ENCODE results near the genes PCID2, CUL4A, TFDP1 and ATP4B.

GRCh38 chr13:113208541-113209209, at the start of gene PCID2:
PCID2 (minus strand) TSS chr13:113208669.
- PRO-cap, 10 experiments, result peak in 10 of 10 experiments; most common plus-strand start chr13:113209108 (in 10); most common minus-strand start chr13:113208963 (in 9)

DNA sequence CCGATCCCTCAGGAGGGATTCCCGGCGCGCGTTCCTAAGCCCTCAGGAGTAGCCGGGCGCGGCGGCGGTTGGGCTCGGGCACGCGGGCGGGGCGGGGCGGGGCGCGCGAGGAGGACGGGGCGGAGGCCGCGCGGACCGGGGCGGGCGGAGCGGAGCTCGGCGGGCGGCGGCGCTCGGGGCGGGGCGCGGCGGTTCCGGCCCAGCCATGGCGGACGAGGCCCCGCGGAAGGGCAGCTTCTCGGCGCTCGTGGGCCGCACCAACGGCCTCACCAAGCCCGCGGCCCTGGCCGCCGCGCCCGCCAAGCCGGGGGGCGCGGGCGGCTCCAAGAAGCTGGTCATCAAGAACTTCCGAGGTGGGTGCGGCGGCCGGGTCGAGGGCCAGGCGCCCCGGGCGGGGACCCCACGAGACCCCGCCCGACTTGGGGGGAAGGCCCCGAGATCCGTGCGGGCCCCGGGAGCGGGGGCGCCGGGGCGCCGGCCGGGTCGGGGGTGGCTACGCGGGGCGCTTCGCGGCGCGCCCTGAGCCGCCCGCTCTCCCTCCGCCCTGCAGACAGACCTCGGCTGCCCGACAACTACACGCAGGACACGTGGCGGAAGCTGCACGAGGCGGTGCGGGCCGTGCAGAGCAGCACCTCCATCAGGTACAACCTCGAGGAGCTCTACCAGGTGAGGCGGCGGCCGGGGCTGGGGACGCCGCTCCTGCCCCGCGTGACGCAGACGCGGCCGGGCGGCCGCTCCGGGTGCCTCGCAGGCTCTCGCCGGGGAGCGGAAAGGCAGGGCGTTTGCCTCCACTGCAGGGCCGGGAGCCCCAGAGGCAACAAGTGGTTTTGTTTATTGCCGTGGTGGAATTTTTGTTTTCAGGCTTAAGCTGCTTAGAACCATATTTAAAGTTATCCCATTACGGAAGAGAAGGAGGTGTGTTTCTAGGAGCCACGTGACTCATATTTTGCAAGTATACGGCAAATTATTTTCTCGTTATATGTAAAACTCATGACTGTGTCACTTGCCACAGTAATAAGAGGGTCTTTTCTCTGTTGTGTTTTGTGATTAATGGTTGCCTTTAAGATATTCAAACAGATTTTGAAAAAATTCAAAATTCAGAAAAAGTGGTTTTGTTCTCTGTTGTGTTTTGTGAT, at the start of gene CUL4A:
Gene CUL4A (plus strand): TSS at position 191 of the 1,136 bp plus-strand sequence.
- PRO-cap, 10 experiments, result peak in 10 of 10 experiments; most common plus-strand start position 716 of the sequence (in 10); most common minus-strand start position 570 of the sequence (in 6)

- PRO-cap, 10 experiments, result no peak in any of the 10 experiments
Observed at GRCh38 chr13:113230883-113232123, 21.9 kb downstream of the CUL4A start.

- PRO-cap, 10 experiments, result no peak in any of the 10 experiments
Observed at GRCh38 chr13:113232543-113233474, 23.4 kb downstream of the CUL4A start.

- PRO-cap, 10 experiments, result no peak in any of the 10 experiments
Observed at GRCh38 chr13:113300087-113300455, 3.0 kb downstream of the LAMP1 start.

- PRO-cap, 10 experiments, result no peak in any of the 10 experiments
Observed at GRCh38 chr13:113380317-113380798, 16.4 kb upstream of the GRTP1 start.

DNA sequence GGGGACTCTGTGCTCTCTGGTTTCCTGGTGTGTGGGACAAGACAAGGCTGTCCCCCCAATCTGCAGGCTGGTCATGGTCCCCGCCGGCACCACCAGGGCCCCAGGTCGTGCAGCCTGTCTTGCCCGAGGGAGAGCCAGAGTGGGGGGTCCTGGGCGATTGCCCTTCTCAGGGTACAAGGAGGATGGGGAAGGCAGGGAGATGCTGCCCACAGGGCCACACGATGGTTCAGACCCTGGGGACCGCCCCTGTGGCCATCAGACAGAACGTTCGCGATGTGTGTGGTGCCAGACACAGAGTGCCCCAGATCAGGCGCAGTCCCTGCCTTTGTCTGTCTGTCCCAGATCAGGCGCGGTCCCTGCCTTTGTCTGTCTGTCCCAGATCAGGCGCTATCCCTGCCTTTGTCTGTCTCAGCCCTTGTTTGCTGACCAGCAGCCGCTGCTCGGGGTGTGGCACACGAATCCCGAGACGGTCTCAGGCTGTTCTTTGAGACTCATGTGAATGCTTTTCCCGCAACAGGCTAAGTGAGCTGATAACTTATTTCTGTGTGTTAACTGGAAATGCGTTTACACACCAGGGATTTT, 36.0 kb downstream of the ADPRHL1 start:
- PRO-cap, 10 experiments, result no peak in any of the 10 experiments

DNA sequence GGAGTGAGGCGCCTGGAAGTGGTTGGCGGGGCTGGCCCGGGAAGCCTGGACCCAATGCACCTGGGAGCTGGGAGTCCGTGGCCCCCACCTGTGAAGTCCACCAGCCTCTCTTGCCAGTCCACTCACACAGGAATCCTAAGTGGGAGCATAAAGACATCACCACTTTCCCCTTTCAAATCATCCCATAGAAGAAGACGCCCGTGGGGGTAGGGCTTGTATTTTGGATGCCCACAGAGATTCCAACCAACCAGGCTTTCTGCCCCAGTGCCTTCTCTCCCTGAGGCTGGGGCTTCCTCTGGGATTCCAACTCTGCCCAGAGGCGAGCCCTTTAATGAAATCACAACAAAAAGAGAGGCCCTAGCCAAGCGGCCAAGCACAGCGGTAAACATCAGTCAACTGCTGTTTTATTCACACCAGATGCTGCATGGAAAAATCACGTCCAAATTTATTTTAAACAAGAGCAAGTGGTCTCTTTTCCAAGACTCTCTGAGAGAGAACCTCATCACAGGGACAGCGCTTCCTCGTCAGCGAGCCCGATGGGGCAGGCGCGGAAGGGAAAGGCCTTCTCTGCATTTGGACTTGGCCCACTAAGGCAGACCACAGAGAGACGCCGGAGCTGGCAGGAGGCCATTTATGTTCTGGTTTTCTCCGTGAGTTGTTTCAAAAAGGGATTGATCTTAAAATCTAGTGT, 31.6 kb downstream of the ADPRHL1 start:
- PRO-cap, 10 experiments, result no peak in any of the 10 experiments

- PRO-cap, 10 experiments, result no peak in any of the 10 experiments
Observed at GRCh38 chr13:113445844-113446204, 7.5 kb downstream of the ADPRHL1 start.

GRCh38 chr13:113449723-113450185, 3.5 kb downstream of the ADPRHL1 start:
- PRO-cap, 10 experiments, result no peak in any of the 10 experiments

DNA sequence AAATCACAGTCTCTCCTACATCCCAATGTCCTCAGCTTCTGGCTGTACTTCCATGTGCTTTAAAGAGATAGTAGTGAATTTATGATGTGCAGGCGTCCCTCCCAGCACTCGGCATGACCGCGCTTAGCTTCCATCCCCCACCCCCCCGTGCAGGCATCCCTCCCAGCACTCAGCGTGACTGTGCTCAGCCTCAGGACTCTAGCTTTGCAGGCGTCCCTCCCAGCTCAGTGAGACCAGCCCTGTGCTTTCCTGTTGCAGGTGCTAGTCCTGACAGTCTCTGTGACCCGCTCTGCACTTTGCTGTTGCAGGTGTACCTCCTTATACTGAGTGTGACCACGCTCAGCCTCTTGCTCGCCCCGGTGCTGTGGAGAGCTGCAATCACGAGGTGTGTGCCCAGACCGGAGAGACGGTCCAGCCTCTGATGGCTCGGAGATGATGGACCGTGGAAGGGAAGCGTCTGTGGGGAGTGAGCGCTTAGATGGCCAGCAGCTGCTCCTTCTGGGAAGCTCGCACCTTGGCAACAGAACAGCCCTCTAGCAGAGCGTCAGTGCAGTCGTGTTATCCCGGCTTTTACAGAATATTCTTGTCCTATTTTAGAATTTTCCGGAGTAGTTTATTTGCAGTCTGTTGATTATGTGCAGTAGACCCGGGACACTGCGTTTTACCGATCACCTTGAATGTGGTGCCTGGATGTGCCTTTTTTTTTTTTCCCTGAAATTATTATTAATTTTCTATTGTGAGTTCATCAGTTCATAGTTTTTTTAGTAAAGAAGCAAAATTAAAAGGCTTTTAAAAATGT, 35.2 kb upstream of the TFDP1 start:
- PRO-cap, 10 experiments, result no peak in any of the 10 experiments

- PRO-cap, 10 experiments, result peak in 10 of 10 experiments; most common plus-strand start chr13:113584712 (in 8); most common minus-strand start chr13:113584475 (in 10)
Observed at GRCh38 chr13:113584133-113585115, at the start of gene TFDP1. TFDP1 (plus strand) TSS chr13:113584753.

GRCh38 chr13:113588208-113589136, 3.9 kb downstream of the TFDP1 start:
- PRO-cap, 10 experiments, result no peak in any of the 10 experiments

DNA sequence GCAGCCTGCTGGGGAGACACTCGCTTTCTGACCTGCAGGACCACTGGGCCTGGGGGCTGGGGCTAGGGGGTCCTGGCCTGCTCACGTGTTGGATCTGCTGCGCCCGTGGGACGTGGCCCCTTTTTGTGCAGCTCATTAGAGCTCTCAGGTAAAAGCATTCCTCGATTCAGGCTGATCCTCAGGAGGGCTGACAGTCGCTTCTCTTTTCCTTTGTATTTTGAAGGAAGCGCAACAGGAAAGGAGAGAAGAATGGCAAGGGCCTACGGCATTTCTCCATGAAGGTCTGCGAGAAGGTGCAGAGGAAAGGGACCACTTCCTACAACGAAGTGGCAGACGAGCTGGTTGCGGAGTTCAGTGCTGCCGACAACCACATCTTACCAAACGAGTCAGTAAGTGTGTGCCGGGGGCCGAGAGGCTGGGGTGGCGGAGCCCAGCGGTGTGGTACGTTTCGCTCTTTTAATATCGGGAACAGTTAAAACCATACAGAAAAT, 25.1 kb downstream of the ATP4B start:
- PRO-cap, 10 experiments, result no peak in any of the 10 experiments

DNA sequence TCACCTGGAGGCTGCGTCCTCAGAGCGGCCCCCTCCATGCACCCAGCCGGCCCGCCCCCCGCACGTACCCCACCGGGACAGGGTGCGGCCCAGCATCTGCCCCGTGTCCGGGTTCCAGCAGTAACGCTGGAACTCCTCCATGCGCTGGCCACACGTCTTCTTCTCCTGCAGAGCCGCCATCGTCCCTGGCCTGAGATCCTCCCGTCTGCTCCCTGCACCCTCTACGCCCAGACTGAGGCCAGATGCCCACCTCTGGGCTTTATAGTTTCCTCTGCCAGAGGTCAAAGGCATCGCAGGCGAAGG, at the start of gene ATP4B:
Gene ATP4B (minus strand): TSS at position 234 of the 303 bp plus-strand sequence.
- PRO-cap, 10 experiments, result no peak in any of the 10 experiments

- PRO-cap, 10 experiments, result peak in 2 of 10 experiments; most common minus-strand start chr13:113725263 (in 2)
Observed at GRCh38 chr13:113724828-113725544, 34.0 kb upstream of the TMEM255B start.

- PRO-cap, 10 experiments, result peak in 4 of 10 experiments; most common plus-strand start chr13:113726509 (in 4)
Observed at GRCh38 chr13:113726270-113726654, 32.8 kb upstream of the TMEM255B start.

DNA sequence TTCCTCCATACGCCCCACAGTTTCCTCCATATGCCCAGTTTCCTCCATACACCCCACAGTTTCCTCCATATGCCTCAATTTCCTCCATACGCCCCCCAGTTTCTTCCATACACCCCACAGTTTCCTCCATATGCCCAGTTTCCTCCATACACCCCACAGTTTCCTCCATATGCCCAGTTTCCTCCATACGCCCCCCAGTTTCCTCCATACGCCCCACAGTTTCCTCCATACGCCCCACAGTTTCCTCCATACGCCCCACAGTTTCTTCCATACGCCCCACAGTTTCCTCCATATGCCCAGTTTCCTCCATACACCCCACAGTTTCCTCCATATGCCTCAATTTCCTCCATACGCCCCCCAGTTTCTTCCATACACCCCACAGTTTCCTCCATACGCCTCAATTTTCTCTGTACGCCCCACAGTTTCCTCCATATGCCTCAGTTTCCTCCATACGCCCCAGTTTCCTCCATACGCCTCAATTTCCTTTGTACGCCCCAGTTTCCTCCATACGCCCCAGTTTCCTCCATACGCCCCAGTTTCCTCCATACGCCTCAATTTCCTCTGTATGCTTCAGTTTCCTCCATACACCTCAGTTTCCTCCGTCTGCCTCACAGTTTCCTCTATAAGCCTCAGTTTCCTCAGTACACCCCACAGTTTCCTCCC, 22.2 kb downstream of the GAS6 start:
- PRO-cap, 10 experiments, result no peak in any of the 10 experiments

GRCh38 chr13:113856578-113857196, 7.2 kb downstream of the GAS6 start:
- PRO-cap, 10 experiments, result no peak in any of the 10 experiments

DNA sequence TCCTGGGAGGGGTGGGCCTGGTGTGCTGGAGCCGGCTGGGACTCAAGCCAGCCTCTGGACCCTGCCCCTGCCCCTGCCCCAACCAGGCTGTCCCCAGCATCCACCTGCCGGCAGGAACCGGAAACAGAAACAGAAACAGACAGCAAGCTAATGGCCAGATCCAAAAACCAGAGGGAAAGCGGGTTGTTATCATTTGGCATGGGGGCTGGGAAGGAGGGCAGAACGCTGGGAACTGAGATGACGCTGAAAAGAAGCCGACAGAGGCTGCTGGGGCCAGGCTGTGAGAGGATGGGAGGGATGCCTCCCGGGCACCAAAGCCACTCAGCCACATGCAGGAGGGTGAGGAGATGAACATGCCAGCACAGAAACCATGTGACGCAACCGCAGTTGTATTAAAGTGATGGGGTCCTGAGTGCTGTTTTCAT, 2.2 kb downstream of the GAS6 start:
- PRO-cap, 10 experiments, result no peak in any of the 10 experiments

Data from Metastatic Breast Carcinoma in the Brain (tissue), 10 donors.